Thoracic aorta endothelial cell (primary cell): ENCODE measurements around the gene DDX55.

- CAGE, long polyA plus RNA, result no peak
These were observed 1.7 kb downstream of the B3GNT4 start for GRCh38 chr12:122204979-122205746.

- CAGE, long polyA plus RNA, result no peak
These were observed 576 bp downstream of the DIABLO start for GRCh38 chr12:122225436-122225516.

DNA sequence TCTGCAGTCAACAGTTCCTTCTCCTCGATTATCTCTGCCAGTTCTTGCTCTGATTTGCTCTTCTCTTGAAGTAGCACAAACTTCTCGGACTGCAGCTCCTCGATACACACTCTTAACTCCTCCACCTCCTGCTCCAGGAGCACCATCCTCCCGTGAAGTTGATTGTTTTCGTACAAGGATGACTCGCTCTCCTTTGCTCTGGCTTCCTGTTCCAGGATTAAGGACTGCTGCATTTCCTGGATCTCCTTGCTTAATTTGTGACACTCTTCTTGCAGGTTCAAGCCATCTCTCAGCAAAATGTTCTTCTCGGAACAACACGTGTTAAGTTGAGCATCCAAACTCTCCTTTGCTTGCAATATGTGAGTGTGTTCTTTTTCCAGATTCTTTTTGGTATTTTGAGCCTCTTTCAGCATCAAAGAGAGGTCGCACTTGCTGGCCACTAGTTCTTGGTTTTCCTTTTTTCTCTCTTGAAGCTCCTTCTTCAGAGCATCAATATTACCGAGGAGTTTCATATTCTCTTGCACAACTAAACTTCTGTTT is 56.3 kb upstream of the VPS33A start:
- CAGE, long polyA plus RNA, result no peak

DNA sequence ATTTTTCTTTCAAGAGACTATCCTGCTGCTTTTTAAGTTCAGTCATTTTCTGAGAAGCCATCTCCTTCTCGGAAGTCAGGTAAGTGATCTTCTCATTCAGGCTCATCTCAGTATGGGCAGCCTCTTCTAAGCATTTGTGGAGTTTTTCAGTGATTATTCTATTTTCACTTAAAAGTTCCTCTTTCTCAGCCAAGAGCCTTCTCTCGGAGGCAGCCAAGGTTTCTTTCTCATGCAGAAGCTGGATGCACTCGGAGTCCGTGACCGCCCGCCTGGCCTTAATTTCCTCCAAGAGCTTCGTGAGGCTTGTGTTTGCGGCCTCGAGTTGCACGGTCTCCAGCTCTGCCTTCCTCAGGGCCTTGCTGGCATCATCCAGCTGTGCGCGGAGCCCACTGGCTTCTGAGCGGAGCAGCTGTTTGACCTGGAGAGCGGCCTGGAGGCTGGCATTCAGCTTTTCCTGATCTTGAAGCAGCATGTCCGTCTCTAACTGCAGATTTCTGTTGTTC is 56.9 kb upstream of the VPS33A start:
- CAGE, long polyA plus RNA, result no peak

- CAGE, long polyA plus RNA, result no peak
These were observed 36.3 kb downstream of the ZCCHC8 start for GRCh38 chr12:122464158-122465174.

DNA sequence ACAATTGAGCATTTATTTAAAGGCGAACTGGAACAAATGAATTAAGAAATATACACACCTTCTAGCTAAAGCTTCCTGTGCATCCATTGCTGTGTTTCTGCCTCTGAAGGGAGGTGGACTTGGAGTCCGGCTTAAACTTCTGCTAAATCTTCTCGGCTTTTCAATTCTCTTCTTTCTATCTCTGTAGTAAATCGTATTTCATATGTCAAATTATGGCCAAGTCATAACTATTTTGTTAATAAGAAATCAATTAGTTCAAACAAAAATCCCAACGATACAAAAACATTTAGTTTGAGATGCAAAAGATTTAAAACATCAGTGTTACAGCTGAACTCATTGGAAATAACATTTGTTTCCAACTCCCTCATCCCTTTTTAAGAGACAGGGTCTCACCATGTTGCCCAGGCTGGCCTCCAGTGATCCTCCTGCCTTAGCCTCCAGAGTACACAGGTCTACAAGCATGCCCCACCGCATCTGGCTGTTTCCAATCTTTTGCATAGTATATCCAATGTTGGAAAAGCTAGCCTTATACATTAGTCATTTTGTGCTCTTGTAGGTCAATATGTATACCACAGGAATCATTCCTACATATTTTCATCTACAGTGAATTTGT is 11.6 kb downstream of the RSRC2 start:
- CAGE, long polyA plus RNA, result no peak

DNA sequence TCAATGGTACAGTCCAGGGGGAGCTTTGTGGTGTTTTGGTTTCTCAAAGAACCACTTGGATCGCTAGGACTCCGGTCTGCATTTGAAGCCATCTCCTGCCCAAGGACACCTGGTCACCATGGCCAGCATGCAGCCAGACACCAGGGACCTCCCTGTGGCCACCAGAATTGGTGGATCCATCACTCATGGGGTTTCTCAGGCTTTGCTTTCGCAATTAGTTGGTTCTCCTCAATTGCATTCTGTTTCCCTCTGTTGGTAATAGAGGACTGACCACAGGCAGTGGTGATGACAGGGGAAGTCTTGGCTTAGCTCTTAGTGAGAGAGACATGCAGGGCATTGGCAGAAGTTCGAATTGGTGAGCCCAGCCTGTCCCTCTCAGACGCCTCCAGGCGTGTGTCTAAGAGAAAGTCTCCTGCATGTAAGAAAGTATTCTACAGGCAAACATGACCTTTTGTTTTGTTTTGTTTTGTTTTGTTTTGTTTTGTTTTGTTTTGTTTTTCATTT is 21.4 kb downstream of the HCAR2 start:
- CAGE, long polyA plus RNA, result no peak

- CAGE, long polyA plus RNA, result no peak
These were observed 12.9 kb upstream of the VPS37B start for GRCh38 chr12:122908882-122909198.

GRCh38 chr12:122916502-122917177 is 20.7 kb upstream of the VPS37B start:
- CAGE, long polyA plus RNA, result no peak

- CAGE, long polyA plus RNA, result no peak
These were observed 23.1 kb downstream of the ABCB9 start for GRCh38 chr12:122943099-122943631.

GRCh38 chr12:123005053-123005807 is 24.7 kb downstream of the ARL6IP4 start:
- CAGE, long polyA plus RNA, result no peak

- CAGE, long polyA plus RNA, result no peak
These were observed 78.4 kb downstream of the ARL6IP4 start for GRCh38 chr12:123058864-123059247.

DNA sequence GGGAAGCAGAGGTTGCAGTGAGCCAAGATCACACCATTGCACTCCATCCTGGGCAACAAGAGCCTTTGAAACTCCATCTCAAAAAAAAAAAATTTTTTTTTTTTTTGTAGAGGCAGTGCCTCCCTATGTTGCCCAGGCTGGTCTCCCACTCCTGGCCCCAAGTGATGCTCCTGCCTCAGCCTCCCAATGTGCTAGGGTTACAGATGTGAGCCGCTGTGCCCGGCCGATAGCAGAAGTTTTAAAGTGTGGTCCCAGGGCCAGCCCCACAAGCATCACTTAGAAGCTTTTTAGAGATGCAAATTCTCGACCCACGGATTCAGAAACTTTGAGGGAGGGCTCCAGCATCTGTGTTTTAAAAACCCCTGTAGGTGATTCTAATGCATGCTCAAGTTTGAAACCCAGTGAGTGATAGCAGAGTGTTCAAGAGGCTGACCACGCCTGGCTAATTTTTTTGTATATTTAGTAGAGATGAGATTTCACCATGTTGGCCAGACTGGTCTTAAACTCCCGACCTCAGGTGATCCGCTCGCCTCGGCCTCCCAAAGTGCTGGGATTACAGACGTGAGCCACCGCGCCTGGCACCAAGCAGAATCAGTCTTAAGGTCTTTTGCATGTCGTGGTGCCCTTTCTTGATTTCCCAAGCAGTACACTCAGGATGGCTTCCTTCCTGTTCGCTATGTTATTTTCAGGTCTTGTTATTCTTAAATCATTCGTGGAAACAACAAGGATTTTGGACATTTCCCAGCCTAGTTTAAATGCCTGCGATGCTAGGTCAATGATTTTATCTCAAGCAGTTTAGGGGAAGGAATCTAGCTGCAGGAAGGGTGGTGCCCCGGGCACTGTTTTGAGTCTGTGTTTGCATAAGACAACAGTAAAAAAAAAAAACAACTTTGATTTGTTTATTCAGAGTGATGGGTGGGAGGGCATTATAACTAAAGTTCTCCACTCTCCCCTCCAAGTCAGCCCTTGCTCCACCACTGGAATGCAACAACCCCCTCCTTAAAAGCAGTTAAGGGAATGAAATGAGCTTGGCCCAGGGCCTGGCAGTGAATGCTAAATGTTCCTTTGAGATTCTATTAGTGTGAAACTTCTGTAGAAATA is 9.1 kb upstream of the RILPL2 start:
- CAGE, long polyA plus RNA, result no peak

DNA sequence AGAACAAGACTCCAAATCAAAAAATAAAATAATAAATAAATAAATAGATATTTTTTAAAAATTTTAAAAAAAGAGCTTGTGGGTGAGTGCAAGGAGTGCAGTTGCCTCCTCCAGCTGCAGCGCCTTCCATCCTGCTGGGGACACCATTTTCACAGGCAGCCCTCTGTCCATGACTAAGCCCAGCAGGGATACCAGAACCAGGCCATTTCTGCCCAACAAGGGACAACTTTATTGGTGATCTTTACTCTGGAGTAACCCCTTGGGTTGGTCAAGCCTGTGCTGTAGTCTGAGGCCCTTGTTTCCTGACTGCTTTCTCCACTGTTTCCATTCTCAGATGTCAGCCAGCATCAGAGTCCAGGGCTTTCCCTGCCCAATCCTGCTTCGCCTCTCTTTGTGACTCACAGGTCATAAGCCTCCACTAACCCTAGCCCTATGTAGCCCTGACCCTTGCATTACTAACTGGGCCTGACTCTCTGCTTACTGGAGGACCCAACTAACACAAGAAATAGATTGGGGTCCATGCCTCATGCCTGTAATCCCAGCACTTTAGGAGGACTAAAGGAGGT is 8.8 kb upstream of the SNRNP35 start:
- CAGE, long polyA plus RNA, result no peak

DNA sequence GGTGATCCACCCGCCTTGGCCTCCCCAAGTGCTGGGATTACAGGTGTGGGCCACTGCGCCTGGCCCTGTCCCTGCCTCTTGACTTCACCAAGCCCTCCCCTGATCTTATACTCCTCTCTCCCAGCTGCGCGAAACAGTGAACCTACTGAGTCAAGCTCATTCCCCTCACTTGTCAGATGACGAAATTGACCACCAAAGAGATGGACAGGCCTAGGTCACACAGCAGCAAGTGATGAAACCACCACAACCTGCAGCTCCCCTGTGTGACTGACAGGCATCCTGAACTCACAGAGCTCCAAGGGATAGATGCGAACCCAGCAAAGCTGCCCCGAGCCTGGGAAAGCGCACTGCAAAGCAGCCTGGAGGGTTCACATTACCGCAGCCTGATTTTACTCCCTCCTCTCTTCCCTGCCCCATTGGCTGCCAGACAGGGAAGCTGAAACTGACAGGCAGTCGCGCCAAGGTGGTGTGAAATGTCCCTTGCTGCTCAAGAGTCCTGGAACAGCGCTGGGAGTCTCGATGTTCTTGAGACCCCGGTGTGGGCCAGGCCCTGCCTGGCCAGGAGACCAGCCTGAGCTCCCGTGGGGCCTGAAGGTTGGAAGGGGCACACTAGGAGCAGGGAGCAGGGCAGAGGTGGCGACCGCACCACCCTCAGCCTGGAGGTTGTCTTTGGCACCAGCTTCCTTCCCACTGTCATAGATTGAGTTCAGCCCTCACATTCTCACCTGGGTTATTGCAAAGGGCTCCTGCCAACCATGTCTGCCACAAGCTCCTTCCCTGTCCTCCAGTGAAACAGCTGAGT is 36.3 kb downstream of the SNRNP35 start:
- CAGE, long polyA plus RNA, result no peak

DNA sequence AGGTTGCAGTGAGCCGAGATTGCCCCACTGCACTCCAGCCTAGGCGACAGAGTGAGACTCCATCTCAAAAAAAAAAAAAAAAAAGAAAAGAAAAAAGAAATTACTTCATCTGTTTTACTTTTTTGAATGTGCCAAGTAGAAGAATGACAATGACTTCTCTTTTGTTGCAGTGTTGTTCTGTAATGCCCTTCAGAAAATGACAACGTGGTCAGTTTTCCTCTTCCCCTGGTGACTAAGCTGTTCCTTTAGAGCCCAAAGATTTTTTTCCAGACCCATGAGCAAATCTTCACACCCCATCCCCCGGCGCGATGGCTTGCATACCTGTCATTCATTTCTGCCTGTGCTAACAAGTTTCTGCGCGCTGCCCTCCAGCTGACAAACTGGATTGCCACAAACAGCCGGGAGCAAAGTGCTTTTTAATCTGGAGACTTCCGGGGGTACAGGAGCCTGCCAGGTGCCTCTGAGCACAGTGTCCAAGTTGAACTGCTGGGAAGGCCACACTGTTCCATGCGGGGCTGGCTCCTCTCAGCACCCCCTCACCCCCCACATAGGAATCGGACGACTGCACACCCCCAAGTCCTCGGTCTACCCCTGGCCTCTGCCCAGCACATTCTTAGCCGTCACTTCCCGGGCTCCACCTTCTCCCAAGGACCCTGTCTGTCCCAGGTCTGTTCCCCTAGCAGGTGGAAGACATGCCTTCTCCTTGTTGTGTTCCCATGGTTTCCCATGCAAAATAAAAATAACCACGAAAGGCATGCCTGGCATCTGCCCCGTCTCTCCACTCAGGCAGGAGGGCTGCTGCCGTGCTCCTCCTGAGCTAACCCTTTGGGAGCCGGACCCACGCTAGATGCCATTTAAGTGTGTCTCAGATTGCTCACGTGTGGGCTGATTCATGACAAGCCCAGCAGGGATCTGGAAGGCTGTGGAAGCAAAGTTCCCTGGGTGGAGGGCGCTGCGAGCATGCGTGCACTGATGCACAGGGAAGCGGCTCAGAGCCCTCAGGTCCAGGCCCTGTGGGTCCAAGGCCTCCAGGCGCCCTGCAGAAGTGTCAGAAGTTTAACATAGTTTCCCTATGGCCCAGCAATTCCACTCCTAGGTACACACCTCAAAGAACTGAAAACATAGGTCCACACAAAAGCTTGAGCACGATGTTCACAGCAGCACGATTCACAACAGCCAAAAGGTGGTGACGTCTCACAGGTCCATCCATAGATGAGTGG is 14.1 kb downstream of the RILPL1 start:
- CAGE, long polyA plus RNA, result no peak

- CAGE, long polyA plus RNA, result no peak
These were observed 5.4 kb upstream of the DDX55 start for GRCh38 chr12:123596136-123597238.

DNA sequence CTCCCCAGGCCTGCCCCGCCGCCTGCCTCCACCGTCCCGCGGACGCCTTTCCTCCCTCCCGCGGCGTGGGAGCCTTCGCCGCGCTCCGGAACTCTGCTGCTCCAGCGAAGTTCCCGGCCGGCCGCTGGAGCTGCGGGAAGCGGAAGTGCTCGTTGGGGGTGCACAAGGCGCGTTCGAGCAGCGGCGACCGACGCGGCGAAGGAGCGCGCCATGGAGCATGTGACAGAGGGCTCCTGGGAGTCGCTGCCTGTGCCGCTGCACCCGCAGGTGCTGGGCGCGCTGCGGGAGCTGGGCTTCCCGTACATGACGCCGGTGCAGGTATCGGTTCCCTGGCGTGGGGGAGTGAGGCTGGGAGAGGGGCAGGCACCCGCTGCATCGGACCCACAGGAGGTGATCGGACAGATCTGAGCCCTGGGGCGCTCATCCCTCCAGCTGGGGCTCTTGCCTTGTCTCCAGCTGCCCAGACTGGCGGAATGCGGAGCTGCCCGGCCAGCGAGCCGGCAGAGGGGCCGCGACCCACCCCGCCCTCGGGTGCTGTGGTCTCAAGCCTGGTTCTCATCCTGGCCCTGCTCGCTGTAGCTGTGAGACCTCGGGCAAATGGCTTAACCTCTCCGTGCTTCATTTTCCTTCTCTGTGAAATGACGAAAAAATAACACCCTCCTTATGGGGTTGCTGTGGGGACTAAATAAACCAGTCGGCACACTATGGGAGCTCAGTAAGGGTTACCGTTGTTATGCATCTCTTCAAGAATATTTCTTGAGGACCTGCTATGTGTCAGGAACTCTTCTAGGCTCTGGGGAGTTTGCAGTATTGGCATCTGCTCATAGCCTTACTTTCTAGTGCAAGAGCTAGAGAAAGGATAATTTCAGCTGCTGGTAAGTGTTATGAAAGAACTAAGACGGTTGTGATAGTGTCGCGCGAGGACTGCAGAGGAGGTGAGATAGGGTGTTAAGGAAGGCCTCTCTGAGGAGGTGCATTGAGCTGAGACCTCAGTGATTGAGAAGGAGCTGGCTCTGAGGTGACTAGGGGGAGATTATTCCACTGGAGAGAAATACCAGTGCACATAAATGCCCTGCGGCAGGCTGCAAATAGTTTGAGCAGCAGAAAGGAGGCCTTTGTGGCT is at the start of gene DDX55:
Gene DDX55 (plus strand): TSS at position 161 of the 1,123 bp plus-strand sequence.
- CAGE, long polyA plus RNA, result no peak

DNA sequence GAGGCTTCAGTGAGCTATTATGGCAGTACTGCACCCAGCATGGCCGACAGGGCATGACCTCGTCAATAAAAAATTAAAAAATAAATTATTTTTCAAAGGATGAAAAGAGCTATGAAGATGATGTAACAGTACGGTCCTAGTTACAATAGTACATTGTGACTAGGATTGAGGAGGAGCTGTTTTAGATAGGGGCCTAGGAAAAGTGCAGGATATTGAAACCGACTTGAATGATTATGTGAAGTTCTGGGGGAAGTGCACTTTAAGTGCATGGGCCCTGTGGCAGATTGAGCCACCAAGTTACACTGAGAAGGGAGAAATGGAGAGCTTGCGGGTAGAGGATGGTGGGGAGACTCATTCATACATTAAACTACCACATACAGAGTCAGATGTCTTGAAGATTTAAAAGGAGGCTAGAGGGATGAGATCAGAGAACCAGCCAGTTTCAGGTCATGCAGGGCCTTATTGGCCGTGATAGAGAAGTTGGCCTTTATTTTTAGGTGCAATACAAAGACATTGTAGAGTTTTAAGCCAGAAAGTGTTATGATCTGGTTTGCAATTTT is 826 bp downstream of the GTF2H3 start:
- CAGE, long polyA plus RNA, result no peak

GRCh38 chr12:123949364-123950056 is 23.1 kb downstream of the CCDC92 start:
- CAGE, long polyA plus RNA, result no peak